Thoracic aorta (tissue), 1 donor: ENCODE measurements around the genes ARHGEF10L and ALDH4A1.

DNA sequence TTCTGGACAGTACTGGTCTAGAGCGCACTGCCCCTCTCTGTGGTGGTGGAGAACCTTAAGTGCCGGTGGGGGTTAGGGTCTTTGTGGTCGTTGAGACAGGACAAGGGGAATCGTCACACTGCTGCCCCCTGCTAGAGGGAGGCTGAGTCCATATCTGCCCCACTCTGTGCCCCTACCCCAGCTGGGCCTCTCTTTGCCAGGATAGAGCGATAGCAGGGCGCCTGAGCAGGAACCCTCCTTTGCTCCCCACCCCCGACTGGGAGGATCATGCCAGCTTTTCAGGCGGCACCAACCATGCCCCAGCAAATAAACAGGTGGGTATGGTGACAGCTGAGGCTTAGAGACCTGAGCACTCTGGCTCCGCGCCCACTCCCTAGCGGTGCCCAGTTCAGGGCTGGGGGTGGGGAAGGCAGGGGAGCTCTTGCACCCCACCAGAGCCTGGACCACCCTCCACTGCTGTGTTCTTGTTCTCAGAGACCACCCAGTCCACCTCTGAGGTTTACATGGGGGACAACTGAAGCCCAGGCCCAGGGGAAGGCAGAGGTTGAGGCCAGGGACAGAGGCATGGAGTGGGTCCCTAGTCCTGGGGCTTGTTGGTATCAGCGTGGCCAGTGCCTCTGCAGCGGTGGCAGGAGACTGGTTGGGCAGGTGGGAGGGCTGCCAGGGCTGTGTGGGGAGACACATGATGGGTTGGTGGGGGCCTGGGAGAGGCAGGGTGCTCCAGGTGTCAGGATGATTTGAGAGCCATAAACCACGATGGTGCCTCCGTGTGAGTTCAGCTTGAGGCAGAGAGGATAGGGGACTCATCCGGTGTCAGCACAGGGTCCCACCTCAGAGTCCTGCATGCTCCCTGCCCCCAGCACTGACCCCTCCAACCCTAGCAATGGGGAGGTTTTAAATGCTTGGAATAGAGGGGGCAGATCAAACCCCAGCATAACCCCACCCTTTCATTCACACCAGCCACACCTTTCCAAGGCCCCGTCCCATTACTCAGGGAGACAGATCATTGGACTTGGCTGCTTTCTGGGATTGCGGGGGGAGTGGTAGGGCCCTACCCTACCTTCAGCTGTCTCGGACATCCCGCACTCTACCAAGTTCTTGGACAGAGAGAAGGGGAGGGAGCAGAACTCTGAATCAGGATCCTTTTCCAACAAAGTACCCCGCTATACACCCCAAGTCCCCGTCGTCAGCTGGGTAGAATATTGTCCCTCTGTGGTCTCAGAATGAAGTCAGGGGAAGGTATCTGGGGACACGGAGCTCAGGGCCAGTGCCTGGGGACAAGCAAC, 1.4 kb downstream of the PADI2 start:
- RAMPAGE, long total RNA, result no peak

DNA sequence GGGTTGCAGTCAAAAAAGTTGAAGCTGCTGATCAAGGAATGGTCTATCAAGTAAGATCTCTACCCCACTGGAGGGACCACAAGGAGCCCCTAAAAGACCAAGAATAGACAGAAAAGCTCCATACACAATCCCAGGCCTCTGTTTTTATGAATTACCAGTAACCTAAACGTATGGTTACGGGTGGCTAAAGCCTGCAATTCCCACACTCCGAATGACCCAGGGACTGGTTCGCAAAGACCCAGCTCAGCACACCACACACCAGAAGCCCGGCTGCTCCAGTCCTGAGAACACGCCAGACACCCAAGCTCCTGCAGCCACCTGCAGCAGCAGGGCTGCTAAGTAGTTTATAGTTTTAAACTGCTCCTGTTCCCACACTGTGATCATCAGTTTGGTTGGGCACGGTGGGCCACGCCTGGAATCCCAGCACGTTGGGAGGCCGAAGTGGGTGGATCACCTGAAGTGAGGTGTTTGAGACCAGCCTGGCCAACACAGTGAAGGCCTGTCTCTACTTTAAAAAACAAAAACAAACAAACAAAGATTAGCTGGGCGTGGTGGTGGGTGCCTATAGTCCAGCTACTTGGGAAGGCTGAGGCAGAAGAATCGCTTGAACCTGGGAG, 22.4 kb downstream of the RCC2 start:
- RAMPAGE, long total RNA, result no peak

GRCh38 chr1:17419534-17420021, 19.9 kb downstream of the RCC2 start:
- RAMPAGE, long total RNA, result no peak

DNA sequence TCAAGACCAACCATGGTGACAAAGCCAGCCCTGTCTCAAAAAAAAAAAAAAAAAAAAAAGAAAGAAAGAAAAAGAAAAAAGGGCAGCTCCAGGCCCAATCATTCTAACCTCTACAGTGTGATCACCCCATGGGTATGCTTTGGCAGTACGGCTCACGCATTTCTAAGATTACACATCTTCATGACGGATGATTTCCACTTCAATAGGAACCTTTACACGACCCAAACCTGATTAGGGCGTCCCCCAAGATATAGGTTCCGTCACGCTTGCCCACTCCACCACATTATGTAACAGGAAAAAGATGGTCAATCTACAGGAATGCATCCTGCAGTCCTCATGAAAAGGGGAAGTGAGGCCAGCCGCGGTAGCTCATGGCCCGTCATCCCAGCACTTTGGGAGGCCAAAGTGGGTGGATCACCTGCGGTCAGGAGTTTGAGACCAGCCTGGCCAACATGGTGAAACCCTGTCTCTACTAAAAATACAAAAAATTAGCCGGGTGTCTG, 8.0 kb downstream of the RCC2 start:
- RAMPAGE, long total RNA, result no peak

GRCh38 chr1:17512974-17513714, 26.4 kb upstream of the ARHGEF10L start:
- RAMPAGE, long total RNA, result no peak

GRCh38 chr1:17521839-17522600, 17.5 kb upstream of the ARHGEF10L start:
- RAMPAGE, long total RNA, result no peak

DNA sequence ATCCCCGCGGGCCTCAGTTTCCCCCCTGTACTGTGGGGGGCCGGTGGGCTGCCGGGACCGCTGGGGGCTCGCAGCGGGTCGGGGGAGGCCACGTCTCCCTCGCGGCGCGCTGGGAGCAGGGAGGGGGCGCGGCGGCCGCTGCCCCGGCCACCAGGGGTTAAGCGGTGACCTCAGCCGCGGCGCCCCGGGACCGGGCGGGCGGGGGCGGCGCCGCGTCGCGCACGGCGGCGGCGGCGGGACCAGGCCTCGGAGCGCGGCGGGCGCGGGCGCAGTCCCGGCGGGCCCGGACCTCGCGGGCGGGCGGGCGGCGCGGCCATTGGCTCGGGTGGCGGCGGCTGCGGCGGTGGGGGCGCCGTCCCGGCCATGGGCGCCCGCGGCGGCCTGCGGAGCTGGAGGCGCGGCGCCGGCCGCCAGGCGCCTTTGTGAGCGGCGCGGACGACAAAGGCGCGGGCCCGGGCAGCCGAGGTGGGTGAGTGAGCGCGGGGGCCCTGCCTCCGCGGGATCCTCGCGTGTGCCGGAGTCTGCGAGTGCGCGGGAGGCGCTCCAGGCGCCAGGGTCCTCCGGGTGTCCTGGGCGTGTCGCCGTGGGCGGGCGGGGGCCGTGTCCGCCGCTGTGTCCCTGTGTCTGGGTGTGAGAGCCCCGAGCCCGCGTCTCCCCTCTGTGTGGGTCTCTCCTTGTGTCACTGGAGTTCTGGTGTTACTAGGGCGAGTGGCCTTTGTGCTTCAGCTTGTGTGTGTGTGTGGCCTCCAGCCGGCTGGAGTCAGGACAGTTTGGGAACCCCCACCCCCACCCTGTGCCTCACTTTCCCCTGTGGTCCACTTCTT, at the start of gene ARHGEF10L:
Gene ARHGEF10L, plus strand, starts transcription at position 213 of the 824 bp plus-strand sequence.
- RAMPAGE, long total RNA, result no peak

GRCh38 chr1:17545191-17545705, 5.8 kb downstream of the ARHGEF10L start:
- RAMPAGE, long total RNA, result no peak

DNA sequence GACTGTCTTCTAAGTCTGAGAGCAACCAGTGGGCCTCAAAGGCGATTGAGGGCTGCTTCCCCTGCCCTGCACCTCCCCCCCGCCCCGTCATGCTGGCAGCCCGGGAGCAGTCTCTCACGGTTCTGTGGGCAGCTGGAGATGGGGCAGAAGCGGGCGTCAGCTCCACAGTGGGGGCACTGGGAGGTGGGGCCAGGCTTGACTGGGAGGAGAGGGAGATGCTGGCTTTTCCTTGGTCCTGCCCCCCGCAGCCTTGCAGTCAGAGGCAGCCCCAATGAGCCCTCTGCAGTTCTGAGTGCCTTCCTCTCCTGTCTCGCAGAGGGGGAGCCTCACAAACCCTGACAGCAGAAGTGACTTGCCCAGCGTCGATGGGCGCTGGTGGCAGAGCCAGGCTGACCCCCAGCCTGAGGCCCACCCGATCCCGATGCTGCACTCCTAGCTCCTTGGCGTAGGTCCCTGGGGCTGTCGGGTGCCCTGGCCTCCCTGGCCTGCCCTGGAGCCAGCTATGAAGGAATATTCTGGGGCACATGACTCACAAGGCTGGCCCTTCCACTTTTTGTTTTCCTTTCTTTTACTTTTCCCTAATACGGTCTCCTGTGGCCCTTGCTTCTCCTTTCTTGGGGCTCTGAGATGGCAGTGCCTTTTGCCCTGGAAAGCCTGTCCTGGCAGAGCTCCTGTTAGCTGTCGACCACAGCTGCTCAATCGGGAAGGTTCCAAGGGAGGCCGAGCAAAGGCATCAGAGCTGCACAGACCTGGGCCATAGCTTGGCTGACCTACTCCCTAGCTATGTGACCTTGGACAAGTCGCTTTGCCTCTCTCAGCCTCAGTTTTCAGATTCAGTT, 21.9 kb downstream of the ARHGEF10L start:
- RAMPAGE, long total RNA, result no peak

DNA sequence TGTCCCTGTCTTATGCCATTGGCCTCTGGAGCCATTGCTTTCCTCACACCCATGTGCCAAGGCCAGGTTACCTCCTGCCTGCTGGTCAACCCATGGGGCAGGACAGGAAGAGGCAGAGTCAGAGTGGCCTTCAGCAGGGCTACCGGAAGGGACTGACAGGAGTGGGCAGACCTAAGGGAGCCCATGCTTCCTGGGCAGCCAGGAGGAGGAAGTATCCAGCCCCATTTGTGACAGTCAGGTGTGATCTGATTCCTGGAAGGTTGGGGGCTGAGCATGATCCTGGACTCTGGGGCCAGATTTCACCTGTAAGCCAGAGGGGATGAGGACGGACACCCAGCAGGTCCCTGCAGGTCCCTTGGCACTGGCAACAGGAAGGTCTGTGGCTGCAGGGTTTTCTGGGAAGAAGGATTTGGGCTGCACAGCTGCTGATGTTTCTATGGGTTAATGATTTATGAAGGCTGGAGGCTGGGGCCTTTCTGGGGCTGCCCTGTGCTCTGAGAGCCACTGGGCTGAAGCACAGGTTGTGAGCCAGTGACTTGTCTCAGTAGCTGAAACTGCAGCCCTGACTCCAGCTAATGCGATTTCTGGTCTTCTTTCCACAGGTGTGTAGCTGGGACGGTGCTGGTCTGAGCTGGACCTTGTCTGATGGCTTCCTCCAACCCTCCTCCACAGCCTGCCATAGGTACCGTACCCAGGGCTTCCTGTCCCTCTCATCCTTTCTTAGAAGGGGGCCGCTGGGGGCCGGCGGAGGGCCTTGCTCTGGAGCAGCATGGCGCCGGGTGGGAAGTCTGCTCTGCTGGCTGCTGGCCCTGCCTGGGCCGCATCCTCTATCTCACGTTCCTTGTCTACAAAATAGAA, 40.7 kb downstream of the ARHGEF10L start:
- RAMPAGE, long total RNA, result no peak

DNA sequence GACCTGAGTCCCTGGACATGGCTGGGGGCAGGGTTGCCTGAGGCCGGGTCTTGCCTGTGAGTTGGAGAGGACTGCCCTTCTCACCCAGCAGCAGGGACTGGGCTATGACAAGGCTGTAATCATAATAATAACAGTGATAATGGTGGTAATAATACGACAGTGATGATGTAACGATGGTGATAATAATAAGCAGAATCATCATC, 43.6 kb downstream of the ARHGEF10L start:
- RAMPAGE, long total RNA, result no peak

DNA sequence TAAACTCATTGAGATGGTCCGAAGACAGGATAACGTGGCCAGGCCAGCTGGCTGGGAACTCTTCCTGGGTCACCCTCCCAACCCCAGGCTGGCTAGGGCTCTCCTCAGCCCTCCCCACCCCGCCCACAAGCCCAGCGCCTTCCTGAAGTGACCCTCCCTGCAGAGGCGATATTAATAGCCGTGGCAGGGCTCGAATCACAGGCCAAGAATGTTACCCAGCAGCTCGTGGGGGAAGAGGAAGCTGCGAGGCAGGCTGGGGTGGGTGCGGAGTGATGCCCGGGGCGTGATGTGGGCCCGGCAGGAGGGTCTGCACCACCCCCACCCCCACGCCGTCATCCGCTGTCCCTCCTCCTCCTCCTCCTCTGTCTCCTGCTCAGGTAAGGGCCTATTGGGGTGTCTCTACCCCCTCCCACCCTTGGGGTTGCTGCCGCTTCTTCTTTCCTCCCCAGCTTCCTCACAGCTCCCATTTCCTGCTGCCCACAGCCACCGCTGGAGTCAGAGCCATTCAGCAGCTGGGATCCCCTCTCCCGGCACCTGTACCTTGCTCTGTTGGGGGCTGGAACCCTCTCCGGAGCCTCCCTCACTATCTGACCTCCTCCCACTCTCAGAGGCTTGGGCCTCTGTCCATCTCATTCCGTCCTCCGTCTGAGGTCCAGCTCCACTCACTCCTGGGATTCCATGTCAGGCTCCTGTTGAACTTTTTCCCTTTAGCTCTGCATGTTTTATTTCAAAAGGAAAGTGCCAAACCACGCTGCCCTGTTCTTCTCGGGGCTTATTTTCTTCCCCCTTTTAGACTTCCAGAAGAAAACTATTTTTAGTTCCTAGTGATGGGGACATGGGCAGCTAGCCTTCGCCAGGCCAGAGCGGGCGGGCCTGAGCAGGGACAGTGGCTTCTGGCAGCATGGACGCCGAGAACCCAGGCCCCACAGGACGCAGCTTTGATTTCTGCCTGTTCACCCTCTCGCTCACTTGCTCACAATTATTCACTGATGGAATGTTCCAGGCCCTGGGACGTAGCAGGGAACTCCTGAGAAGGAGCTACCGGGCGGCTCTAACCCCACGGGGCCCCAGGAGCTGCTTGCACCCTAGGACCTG, 79.0 kb downstream of the ARHGEF10L start:
- RAMPAGE, long total RNA, result start-site peak on the plus strand centred at position 232 of the sequence, 71 bp wide, 292 reads

DNA sequence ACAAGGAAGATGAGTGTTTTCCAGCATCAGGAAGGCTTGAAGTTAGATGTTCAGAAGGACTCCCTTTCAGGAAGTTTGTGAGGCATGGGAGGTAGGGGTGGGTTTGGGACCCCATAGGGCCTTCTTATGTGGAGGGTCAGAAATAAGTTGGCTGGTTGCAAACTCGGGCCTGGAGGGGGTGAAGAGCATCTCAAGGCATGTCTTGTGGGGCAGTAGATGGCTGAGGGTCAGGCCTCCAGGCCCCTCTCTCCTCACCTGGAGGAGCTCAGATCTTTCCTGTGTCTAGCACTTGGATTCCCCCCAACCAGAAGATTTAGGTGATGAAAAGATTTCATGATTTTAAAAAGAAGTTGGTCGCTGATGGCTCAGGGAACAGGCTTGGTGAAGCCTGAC, 82.4 kb upstream of the ACTL8 start:
- RAMPAGE, long total RNA, result no peak

DNA sequence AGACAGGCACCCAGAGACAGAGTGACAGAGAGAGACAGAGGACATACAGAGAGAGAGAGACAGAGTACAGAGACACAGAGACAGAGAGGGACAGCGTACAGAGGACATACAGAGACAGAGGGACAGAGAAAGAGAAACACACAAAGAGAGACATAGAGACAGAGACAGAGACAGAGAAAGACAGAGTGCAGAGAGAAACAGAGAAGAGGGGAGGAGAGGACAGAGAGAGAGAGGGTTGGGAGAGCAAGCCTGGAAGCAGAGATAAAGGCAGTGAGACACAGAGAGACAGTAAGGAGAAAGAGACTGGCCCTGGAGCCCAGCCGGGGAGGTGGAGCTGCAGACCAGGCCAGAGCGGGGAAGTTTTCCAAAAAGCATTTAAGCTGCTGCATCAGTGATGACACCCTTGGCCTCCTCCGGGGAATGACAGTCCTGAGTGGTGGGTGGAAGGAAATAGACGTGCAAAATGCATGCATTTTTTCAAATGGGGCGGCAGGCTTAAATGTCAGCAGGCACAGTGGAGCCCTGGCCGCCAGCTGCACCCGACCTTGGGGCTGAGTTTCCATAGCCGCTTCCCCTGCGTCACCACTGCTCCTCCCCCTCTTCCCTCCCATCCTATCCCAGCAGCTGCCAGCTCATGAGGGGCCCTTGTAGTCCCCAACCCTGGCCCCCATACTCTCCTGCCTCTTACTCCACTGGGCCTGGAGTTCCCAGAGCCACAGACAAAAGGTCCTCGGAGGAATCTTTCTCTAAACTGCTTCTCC, 95.4 kb upstream of the KLHDC7A start:
- RAMPAGE, long total RNA, result no peak

- RAMPAGE, long total RNA, result no peak
These were observed 5.9 kb downstream of the PAX7 start for GRCh38 chr1:18636296-18637161.

GRCh38 chr1:18902274-18903332, at the start of gene ALDH4A1:
ALDH4A1 (minus strand) TSS chr1:18902555.
- RAMPAGE, long total RNA, result start-site peak on the minus strand at chr1:18902524-18902562, 23 reads

- RAMPAGE, long total RNA, result no peak
These were observed 20.0 kb upstream of the ALDH4A1 start for GRCh38 chr1:18922000-18923099.

- RAMPAGE, long total RNA, result no peak
These were observed 51.1 kb upstream of the IFFO2 start for GRCh38 chr1:19007439-19008097.

DNA sequence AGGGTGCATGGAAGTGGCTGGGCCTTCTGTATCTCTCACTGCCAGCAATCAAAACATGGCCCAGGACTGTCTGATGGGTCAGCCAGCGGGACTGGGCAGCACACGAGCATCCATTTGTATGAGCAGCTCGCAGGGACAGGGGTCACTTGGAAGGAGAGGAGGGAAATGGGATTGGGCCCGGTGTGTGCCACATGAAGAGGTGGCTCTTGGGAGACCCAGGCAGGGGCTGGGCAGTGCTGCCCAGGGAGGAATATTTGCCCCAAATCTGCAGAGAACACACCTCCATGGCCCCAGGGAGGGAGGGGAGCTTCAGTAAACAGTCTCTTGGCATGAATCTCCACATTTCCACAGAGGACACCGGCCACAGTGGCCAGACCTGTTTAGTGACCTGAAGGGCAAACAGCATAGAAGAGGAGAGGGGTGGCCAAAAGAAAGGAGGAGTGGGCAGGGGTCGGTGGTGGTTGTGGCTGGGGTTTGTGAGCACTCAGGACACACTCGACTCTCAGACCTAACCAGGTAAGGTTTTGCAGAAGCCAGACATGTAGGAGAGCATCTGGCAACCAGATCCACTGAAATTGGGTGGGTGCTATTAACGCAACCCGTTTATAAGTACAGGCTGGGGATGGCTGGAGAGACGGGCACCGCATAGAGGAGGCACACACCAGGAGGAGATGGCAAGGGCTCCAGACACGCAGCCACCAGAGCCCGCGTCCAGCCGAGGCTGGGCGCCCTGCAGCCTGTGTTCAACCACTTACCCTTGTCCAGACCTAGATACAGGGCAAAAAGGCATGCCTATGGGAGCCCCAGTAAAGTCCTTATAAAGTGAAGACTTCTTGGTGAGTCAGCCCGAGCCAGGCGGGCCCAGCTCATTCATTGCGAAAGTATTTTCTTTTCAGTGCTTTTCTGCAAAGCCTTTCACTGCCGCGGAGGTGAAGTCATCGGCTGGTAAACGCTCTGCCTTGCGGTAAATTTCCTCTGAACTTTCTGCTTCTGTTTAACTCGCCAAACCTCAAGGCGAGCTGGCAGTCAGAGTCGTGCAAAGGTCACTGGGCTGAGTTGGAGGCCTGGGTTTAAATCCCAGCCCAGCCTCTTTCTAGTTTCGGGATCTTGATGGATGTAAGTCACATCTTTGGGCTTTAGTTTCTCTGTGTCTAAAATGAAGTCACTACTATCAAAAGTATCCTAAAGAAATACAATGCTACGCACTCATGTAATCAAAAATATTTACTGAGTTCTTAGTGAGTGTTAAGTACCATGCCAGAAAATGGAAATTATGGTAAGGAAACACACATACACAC, 54.3 kb upstream of the IFFO2 start:
- RAMPAGE, long total RNA, result no peak

DNA sequence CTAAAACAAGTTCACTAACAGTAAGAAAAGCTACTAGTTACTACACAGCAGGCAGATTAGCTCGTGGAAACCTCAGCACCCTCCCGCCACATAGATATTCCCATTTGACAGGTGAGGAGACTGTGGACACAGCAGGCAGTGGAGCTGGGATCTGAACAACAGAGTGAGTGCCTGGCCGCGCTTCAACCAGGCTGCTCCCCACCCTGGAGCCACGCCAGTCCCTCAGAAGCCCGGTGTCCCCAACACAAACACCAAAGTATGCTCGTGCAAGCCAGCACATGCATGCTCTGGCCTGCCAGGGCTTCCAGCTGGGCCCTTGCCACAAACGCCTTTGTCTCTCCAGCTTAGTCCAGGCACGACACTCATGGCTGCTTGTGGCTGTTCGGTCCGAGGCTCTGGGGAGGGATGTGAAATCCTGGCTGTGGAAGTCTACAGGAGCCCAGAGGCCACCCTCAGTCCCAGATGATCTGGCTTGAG, 116.8 kb upstream of the IFFO2 start:
- RAMPAGE, long total RNA, result no peak